AG10803 (cell line): ENCODE results near the gene MIX23.

DNA sequence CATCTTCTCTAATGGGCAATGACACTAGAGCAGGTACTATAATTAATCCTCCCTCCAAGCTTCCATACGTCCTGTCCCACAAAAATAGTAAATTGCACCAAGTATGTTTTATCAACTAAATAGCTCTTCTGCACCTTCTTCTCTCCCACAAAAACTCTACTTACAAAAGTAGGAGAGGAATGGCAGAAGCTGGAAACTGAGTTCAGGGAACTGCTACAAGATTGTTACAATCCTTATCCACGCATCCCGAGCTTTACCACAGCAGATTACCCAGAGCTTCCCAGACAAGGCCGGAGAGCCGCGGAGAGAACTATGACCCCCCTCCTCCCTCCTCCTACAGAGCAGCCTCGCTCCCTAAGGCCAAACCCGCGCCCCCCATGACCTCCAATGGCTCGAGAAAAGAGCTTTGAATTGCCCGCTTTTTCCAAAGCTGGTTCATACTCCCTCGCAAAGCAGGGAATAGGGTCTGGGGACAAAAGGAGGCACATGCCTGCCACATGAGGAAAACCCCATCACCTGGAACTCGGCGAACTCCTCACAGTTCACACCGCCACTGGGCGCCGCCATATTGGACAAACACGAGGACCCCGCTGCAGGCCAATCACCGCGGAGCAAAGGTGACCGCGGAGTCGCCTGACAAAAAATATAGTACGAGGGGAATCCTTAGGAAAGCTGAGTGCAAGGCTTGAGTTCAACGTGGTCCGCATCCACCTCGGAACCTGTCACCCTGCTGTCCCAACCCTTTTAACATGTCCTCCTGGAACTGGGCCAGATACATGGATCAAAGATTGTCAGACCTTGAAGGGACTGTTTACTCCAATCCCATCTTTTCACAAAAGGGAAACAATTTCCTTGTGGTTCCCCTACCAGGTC lies at the start of gene MIX23:
Gene MIX23, minus strand, starts transcription at position 574 of the 873 bp plus-strand sequence.
- RRBS, result no CpG with 5 or more reads among the region's 28 CpGs

- RRBS, result no CpG with 5 or more reads among the region's 8 CpGs
Observed at GRCh38 chr3:122533808-122534747, 19.3 kb upstream of the KPNA1 start.

- RRBS, result no CpG with 5 or more reads among the region's 2 CpGs
Observed at GRCh38 chr3:122782796-122783093, 10.9 kb downstream of the HSPBAP1 start.

GRCh38 chr3:122881328-122881869 lies 86.5 kb downstream of the SLC49A4 start:
- RRBS, result no CpG with 5 or more reads among the region's 7 CpGs

DNA sequence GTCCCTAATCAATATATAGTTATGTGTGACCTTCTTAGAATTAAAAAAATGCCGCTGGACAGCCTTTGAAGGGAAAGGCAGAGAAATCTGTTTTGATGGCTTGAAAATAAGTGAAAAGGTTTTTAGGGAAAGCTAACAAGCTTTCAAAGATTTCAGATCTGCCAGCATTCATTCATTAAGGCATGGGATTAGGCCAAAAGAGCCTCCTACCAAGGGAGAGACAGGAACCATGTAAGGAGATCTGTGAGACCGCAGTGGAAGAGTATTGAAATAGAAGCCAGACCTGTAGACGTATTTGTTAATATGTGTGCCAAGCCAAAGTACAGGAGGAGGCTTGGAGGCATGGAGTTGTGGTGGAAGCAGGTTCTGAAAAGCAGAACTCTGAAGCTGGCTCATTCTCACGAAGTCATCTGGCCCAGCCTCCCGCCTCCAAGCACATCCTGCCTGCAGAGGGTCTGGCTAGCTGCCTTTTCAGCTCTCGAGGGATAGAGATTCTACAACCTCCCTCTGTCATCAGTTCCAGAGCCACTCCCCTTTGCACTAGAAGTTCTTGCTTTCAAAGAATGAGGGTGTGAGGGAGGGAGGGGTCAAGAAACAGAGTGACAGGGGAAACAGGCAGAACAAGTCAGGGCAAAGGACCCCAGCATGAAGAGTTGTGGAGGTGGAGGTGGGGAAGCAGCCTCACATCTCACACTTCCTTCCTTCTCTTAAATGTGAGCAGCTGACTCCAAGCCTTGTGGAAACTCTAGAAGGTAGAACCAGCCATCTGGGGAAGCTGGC lies 95.1 kb downstream of the SLC49A4 start:
- RRBS, result no CpG with 5 or more reads among the region's 6 CpGs

GRCh38 chr3:123058627-123059018 lies 8.2 kb upstream of the PDIA5 start:
- RRBS, result no CpG with 5 or more reads among the region's 7 CpGs

DNA sequence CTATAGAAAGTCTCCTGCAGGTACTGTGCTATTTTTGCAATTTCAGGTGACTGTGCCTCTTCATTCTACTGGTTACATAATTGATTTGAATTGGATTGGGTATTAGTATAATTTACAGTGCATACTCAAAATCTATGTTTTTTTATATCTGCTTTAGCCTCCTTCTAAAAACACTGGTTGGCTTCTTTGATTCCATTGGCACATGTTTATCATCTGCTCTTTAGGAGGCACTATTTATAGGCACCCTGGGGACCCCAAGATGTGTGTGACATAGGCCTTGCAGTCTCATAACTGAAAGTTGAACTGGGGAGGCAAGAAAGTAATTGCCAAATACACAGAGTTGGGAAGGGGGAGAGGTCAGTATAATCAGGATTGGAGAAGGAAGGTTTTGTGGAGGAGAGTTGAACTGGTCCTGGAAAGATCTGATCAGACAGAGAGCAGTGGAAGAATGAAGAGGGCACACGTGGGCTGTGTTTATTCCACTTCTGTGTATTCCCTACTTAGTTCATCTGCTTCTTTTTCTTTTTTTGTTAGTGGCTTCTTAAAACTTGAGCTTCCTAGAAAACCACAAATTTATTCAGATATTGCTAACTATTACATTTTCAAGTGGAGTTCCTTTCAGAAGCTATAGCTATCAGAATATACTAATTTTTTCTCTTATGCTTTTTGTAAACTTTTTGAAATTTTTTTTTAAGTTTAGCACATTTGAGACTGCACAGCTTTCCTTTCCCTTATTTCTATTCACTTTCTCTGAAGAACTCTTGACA lies 44.4 kb downstream of the SEC22A start:
- RRBS, result no CpG with 5 or more reads among the region's 1 CpG

DNA sequence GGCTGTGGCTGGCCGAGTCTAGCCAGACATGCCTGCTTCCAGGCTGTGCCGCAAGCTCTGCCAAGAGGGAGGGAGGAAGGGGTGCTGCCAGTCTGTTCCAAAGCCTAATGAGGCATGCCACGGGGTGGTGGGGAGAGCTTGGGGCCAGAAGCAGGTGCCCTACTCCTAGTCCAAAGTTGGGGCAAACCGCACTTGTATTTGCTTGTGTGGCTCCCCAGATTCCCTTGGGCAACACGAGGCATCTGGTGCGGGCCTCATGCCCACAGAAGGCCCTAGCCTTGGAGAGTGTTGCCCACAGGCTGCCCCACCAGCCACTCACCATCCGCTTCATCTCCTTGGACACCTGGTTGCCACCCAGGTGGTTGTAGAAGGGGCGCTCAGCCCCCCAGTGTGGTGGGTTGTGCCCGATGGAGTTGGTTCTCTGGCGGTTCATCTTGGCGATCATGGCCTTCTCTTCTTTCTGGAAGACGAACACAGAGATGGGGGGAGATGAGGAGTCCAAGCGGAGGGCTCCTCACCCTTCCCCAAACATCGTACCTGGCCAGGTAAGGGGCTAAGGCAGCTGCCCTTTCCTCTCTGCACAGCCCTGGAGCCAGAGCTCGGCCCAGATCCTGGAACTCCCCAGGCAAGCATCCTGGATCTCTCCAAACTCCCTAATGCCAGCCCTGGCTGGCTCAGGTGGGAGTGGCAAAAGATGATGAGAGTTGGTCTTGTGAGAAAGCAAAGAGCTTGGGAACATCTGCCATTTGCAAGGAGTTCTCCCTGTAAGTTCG lies 123.4 kb downstream of the SEC22A start:
- RRBS, result no CpG with 5 or more reads among the region's 16 CpGs

GRCh38 chr3:123352031-123352497 lies 96.8 kb downstream of the ADCY5 start:
- RRBS, result no CpG with 5 or more reads among the region's 15 CpGs

DNA sequence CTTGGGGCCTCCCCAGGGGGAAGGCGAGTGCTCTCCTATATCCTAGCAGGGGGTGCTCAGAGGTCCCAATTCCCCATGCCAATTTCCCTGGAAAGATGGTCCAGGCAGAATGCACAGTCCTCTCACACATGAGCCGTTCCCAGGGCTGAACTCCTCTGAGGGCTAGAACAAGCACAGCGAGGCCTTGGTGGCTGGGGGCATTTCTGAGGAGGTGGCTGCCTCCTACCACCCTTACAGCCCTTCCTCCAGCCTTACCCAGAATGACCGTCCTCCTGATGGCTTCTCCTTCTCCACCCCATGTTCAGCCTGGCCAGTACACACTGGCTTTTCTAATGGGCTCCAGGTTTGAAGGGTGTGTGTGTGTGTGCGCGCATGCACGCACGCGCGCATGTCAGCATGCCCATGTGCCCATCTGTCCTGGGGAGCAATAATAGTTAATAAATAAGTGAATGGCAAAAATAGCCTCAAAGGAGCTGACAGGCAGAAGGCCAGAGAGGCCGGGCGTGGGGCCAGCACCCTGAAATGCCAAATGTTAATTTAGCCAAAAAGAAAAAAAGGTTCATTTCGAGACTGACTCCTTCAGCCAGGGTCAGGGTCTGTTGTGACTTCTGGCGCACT lies 24.4 kb downstream of the ADCY5 start:
- RRBS, result no CpG with 5 or more reads among the region's 14 CpGs

DNA sequence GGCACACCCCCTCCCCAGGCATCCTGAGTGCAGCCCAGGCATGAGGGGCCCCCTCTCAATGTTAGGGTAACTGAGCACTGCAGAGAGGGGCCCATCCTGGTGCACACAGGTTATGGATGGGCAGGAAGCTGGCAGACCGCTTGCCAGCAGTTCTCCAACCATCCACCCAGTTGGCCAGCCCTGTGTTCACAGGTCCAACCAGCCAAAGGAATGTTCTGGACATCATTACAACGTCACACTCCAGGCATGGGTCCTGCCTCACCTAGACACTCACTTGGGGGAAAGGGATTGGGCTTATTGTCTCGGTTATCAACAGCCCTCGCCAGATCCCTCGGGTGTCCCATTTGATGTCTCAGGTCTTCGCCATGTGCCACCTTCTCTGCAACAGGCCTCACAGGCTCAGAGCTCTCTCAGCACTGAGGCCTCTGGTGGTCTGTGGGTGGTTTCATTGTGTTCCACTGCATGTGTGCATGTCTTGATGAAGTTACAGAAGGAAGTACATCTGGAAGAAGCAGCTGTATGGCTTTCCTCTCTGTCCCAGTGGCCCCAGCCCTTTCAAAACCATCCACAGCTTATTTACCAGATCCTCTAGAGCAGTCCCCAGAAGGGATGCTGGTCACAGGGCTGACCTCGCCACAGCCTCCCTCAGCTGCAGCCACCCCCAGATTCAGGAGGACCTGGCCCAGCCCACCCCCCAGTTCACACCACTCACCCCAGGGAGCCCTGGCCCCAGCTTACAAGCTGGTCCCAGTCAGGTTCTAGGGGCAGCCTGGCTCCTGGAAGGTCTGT lies 23.7 kb downstream of the ADCY5 start:
- RRBS, result no CpG with 5 or more reads among the region's 7 CpGs

DNA sequence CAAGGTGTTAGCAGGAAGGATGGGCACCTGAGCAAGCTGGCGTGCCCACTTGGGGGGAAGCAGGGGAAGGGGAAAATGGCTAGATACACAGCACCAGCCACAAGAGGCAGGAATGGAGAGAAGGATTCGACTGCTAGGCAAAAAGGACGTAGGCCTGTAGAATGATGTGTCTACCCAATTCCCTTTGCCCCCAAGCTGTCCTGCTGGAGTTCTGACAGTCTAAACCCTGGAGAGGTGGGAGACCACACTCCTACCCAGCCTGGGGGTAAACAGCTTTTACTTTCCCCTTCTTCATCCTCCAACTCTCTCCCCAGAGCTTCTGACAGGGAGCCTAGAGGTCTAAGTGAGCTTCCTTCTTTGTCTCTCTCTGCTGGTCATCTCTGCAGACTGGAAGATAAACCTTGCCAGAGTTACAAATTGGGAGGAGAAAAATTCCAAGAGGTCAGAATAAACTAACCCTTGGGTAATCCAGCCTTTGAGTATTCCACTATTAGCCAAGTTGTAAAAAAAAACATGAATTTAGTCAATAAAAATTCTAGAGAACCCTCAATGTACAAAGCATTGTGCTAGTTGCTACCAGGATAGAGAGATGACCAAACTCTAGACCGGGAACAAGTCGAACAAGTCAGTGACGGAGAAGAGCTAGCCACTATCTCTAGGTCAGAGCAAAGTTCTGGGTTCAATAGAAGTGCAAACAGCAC lies 2.0 kb upstream of the ADCY5 start:
- RRBS, result no CpG with 5 or more reads among the region's 6 CpGs

GRCh38 chr3:123603919-123604458 lies 19.1 kb upstream of the HACD2 start:
- RRBS, result no CpG with 5 or more reads among the region's 2 CpGs

DNA sequence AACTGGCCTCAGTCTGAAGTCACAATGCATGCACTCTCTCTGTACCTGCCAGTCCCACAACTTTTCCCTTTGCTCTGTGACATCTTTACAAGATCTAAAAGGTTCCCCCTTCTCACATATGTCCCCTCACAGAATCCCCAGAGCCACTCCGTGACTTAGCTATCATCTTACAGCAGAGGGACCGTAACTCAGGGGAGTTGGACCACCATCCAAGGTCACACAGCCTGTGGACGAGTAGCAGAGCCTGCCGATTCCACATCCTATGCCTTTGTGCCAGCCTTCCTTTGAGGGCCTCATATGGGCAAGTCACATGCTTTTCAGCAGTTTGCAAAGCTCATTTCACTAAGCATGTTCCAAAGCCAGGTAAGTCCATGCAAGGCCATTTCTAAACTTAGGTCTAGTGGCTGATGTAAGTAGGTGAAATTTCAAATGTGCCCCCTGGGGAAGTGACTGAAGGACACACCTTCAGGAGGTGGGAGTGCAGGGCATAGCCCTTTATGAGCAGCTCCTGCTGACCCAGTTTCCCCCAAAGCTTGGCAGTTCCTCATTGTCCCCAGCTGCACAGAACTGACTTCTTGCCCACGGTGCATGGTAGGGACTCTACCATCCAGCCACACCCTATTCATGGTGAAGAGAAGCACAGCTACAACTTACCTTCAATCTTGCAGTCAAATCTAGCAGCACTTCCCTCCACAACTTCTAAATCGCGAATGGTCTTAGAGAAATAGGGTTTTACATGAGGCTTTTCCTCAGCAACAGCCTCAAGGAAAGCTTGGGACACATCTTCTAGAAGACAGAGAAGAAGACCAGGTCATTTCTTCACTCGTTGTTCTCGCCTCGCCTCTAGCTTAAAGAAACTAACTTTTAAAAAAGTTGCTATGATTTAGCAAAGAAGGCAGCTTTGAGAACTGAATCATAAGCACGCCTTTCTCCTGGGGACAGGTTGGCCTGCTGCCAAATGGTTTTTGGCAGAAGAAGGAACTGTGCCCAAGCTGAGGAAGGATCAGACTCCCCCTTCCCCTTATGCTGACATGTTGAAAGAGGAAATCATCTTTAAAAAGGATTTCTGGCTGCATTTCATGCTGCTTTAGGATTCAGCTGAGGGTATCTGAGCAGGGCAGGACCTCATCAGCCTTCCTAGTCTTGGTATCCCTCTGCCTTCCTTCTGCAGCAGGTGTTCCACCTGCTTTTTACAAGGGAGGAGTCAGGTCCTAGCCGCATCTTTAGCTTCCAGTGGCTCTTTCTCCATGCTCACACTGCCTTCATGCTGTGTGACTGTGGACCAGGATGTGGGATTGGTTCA lies 33.6 kb upstream of the HACD2 start:
- RRBS, result no CpG with 5 or more reads among the region's 12 CpGs

- RRBS, result no CpG with 5 or more reads among the region's 8 CpGs
Observed at GRCh38 chr3:123657374-123657968, 72.6 kb upstream of the HACD2 start.

GRCh38 chr3:123695632-123696826 lies 111.2 kb upstream of the HACD2 start:
- RRBS, result 90% methylated on average over 2 of the region's 17 CpGs

DNA sequence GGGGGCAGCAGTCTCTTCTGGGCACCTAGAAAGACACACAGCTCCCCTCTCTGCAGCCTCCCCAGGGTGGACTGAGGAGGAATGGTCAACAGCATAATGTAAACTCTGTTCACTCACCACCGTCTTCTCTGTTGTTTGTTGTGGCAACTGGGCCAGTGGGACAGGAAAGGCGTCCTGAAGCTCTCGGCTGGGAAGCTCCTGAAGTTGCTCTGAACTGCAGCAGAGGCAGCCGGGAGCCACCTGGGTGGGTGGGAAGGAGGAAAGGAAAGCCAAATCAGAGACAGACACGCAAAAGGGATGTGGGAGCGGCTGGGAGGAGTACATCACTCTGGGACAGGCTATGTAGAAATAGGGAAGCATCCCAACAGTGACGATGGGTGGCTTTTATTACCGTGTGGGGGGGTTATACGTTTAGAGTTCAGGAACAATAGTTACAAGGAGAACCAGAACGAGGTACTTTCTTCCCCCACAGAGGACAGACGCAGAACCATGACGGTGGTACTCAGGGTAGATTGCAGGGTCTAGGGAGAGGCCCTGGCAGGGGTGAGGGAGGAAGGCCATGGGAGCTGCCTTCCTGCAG lies 52.6 kb downstream of the MYLK start:
- RRBS, result no CpG with 5 or more reads among the region's 12 CpGs

DNA sequence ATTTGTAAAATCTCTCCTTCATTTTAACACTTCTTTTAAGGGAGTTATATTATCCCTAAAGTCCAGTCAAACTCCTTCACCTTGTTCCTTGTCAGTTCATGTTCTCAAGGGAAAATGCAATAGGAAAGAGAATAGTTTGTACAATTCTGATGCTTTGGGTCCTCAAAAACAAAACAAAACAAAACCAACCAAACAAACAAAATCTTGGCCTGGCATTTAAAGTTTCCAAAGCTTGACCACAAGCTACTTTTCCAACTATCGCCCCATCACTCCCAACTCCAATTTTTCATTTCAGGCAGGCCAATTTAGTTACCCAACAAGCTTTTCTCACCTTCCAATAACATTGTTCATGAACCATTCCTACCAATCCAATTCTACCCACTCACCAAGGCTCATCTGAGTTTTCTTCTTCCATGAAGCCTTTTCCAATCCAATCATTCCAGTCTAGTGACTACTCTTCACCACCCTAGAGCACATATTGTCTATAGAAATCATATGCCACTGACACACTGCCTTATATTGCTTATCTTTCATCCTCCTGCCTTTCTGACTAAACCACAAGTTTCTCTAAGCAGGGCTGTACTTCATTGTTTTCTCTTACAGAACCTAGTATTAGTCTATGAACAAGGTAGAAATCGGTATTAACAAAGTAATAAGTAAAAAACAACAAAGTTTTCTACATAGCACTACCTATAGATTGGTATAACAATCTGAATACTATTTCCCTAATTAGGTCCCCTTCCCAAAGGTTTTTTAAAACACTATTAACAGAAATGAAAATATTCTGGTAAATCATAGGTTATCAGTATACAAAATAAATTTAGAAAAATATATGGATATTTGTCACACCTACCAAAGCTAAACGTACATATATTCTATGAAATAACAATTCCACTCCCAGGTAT lies 11.4 kb downstream of the CCDC14 start:
- RRBS, result no CpG with 5 or more reads among the region's 3 CpGs

DNA sequence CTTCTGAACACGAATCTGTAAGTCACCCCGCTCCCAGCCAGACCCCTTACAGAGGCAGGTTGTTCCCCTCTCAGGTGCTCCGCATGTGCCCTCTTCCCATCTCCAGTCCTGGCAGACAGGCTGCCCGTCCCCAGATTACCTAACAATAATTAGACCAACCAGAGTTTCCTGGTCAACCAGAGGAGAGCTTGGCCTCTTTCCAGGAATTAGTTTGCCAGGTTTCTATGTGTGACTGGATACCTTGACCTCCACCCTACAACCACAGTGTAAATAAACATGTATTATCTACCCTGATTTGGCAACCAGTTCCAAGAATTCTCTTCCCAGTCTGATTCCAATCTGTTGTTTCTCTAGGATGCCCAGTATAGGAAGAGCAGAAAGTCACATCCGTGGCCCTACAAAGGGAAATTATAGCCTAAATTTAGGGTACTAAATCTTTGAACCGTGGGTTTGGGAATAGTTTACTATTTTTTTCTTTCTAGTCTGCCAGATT lies 178.0 kb upstream of the UMPS start:
- RRBS, result no CpG with 5 or more reads among the region's 6 CpGs